Breast epithelium (tissue), 2 donors: Measurements from ENCODE around the genes TSEN15 and IVNS1ABP.

GRCh38 chr1:183633555-183634201 lies 1.9 kb downstream of the ARPC5 start:
- PRO-cap, result no peak
- RAMPAGE, long total RNA, 2 experiments, result no peak in any of the 2 experiments

DNA sequence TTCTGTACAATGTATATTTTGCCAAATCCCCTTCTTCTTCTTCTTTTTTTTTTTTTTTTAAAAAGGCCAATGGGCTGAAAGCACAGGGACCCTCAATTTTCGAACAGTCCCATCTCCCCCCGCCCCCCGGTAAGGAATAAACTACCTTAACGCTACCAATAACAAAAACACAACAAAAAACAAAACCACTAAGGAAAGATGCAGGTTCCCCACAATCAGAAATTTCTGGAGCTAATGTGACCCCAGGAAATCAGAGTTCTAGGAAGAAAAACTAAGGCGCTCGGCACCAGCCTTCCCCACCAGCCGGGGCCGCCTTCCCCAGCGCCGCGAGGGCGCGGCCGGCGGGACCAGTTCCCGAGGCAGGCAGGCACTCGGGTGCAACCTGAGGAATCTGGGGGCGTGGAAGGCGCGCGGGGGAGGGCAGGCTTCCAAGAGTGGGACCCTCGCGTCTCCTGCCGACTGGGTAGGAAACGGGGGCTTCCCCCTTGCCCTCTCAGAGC lies 661 bp downstream of the ARPC5 start:
- PRO-cap, result no peak
- RAMPAGE, long total RNA, 2 experiments, result no peak in any of the 2 experiments

- PRO-cap, result no peak
- RAMPAGE, long total RNA, 2 experiments, result no peak in any of the 2 experiments
Observed at GRCh38 chr1:183812896-183813503, 8.1 kb downstream of the RGL1 start.

GRCh38 chr1:183926077-183926988 lies 111.2 kb downstream of the COLGALT2 start:
- PRO-cap, result no peak
- RAMPAGE, long total RNA, 2 experiments, result no peak in any of the 2 experiments

DNA sequence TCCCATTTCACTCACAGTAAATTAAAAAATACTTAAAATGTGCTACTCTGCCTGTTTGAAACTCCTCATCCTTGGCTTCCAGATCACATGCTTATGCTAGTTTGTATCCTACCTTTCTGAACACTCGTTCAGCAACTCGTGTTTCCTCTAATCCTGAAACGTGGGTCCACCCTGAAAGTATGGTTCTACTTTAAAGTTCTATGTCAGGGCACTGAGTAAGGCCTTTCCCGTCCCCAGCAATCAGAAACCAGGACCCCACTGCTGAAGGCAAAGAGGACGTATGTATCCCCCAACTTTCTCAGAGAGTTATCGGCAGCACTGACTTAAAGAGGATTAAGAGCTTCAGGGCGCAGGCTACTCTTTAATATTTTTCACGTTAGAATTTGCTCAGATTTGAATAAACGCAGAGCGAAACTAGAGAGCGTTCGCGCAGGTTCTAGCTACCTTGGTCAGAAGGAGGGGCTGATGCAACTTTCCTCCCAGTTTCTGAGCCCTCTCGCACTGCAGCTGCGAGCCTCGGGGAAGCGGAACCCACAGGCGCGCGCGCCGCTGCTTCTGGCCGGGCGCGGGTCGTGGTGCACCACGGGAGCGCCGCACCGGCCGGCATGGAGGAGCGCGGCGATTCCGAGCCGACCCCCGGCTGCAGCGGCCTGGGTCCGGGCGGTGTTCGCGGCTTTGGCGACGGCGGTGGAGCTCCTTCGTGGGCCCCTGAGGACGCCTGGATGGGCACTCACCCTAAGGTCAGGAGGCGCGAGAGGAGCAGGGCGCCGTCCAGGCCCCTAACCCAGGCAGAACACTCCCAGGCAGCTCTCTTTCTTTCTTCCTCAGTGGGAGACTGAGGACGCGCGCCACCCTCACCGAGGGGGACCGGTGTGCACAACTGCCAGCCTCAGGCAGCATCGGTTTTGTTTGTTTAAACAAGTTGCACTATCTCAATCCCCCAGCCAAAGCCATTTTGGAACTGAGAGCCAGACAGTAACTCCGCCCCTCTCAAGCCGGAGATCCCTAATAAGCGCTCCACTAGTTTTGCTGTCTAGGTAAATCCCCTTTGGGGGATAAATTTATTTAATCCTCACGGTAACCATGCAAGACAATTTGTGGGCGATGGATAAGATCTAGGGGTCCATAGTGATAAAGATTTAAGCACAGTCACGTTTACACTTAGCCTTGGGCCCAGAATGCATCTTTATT lies at the start of gene TSEN15:
Gene TSEN15 (plus strand): TSS at position 580 of the 1,191 bp plus-strand sequence.
- PRO-cap, result bidirectional peak, plus-strand start at position 583 of the sequence, minus-strand start at position 464 of the sequence
- RAMPAGE, long total RNA, 2 experiments, result start-site peak on the plus strand in 2 of 2 experiments, centred at positions 592 to 601 of the sequence, 21 to 544 reads per replicate

GRCh38 chr1:184492628-184492918 lies 105.7 kb downstream of the C1orf21 start:
- PRO-cap, result no peak
- RAMPAGE, long total RNA, 2 experiments, result no peak in any of the 2 experiments

- PRO-cap, result no peak
- RAMPAGE, long total RNA, 2 experiments, result no peak in any of the 2 experiments
Observed at GRCh38 chr1:184529318-184529767, 142.5 kb downstream of the C1orf21 start.

DNA sequence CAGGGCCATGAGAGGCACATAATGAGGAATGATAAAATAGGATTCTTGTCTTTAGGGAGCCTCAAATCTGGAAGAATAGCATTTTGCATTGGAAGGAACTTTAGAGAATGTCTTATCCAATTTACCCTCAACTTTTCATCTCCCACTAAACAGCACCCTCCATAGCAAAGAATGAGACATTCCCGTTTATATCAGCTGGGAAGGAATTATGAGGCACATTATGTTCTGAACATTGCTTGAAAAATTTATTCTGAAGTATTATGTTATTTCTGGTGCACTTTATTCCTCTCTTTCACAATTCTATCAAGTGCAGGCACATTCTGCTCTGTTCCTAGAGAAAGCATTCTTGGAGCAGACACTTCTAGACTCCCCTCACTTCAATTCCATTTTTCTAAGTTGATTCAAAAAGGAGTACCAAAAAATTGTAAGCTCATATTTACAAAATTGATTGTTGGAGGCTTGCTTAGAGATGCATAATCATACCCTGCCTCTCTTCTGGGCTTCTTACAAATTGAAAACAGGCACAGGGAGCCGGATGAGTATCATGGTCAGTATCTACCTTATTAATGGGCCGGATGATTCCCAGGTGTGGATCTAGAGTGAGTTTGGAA lies 147.8 kb downstream of the EDEM3 start:
- PRO-cap, result no peak
- RAMPAGE, long total RNA, 2 experiments, result no peak in any of the 2 experiments

DNA sequence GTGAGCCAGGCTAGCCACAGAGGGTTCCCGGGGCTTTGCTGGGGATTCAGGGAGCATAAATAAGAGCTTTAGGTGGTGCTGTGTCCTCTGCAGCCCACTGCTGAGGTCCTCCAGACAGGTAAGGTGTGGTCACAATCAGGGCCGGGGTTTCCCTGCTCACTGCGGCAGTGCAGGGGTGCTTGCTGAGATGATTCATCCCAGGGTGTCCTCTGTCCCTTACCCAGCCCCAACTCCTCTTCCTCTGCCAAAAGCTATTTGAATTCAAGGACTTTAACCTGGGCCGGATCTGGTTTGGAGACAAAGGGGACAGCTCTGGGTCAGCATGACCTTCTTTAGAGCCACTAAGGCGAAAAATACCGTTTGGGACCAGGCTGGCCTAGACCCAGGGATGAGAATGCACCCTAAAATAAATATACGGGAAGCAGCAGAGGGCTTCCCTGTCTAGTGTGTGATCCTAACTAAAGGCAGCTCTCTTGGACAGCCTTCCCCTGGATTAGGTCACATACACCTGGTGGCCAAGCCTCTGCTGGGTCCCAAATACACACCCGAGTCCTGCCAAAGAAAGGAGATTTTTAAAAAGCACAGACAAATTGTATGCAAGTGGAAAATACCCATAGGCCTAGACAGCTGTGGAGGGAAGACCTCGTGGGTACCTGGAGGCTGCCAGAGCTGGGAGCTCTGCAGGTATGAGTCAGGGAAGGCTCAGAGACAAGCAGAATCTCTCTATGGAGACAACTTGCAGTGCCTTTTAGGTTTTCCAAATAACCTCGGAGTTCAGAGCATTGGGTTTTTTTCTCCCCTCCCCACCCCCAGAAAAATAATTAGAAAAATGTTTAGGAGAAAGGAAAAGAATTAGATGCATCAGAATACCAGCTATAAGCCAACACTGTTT lies 127.9 kb downstream of the EDEM3 start:
- PRO-cap, result no peak
- RAMPAGE, long total RNA, 2 experiments, result no peak in any of the 2 experiments

- PRO-cap, result no peak
- RAMPAGE, long total RNA, 2 experiments, result no peak in any of the 2 experiments
Observed at GRCh38 chr1:184827567-184828455, 73.2 kb upstream of the EDEM3 start.

GRCh38 chr1:184870366-184870920 lies 103.9 kb downstream of the NIBAN1 start:
- PRO-cap, result no peak
- RAMPAGE, long total RNA, 2 experiments, result no peak in any of the 2 experiments

GRCh38 chr1:184883014-184883442 lies 91.3 kb downstream of the NIBAN1 start:
- PRO-cap, result no peak
- RAMPAGE, long total RNA, 2 experiments, result no peak in any of the 2 experiments

GRCh38 chr1:185139174-185139787 lies 17.5 kb downstream of the TRMT1L start:
- PRO-cap, result no peak
- RAMPAGE, long total RNA, 2 experiments, result no peak in any of the 2 experiments

DNA sequence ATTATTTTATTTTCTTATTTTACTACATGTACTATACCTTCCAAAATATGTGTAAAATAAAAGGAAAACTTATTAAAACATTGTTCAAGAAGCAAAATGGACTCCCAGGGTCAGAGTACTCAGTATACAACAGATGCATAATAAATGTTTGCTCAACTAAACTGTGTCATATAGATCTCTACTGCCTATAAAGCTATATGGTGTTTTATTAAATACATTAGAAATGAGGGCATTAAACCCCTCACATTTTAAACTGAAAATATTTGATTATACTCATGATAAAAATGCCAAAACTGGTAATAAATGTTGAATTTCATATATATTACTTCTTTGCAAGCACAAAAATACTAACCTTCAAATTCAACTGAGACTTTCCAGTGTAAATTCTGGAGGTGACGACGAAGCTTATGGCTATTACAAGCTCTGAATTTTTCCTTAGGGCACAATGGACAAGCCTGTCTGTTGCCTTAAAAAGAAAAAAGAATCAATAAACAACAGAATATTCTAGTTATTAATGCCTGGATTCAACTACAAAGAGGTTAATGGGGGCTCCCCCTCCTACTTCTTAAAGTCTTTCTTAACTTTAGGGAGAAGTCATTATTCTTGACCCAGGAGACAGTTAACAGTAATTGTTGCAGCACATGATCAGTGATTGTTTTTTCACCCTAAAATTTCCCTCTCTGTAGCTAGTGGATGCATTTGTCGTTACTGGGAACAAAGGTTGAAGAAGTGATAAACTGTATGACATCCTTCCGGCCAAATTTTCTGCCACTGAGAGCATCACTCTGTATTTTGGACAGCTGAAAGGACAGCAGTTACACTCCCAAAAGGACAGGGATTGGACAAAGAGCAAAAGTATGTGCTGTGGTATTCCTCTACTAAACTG lies 6.5 kb downstream of the TRMT1L start:
- PRO-cap, result no peak
- RAMPAGE, long total RNA, 2 experiments, result no peak in any of the 2 experiments

DNA sequence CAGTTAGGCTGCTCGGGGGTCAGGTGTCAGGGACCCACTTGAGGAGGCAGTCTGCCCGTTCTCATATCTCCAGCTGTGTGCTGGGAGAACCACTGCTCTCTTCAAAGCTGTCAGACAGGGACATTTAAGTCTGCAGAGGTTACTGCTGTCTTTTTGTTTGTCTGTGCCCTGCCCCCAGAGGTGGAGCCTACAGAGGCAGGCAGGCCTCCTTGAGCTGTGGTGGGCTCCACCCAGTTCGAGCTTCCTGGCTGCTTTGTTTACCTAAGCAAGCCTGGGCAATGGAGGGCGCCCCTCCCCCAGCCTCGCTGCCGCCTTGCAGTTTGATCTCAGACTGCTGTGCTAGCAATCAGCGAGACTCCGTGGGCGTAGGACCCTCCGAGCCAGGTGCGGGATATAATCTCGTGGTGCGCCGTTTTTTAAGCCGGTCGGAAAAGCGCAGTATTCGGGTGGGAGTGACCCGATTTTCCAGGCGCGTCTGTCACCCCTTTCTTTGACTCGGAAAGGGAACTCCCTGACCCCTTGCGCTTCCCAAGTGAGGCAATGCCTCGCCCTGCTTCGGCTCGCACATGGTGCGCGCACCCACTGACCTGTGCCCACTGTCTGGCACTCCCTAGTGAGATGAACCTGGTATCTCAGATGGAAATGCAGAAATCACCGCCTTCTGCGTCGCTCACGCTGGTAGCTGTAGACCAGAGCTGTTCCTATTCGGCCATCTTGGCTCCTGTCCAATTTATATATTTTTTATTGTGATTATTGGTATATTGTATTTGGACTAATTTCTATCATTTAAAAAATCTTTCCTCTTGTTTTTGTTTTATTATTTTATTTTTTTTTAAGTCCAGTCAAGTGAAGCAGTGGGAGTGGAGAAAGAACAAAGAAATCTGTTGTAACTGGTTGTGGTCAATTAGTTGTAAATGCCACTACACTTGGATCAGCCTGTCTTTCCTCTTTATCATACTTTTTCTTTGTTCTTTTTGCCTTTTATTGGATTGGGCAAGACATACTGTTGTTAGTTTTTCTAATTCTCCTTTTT lies 59.6 kb downstream of the IVNS1ABP start:
- PRO-cap, result no peak
- RAMPAGE, long total RNA, 2 experiments, result no peak in any of the 2 experiments

DNA sequence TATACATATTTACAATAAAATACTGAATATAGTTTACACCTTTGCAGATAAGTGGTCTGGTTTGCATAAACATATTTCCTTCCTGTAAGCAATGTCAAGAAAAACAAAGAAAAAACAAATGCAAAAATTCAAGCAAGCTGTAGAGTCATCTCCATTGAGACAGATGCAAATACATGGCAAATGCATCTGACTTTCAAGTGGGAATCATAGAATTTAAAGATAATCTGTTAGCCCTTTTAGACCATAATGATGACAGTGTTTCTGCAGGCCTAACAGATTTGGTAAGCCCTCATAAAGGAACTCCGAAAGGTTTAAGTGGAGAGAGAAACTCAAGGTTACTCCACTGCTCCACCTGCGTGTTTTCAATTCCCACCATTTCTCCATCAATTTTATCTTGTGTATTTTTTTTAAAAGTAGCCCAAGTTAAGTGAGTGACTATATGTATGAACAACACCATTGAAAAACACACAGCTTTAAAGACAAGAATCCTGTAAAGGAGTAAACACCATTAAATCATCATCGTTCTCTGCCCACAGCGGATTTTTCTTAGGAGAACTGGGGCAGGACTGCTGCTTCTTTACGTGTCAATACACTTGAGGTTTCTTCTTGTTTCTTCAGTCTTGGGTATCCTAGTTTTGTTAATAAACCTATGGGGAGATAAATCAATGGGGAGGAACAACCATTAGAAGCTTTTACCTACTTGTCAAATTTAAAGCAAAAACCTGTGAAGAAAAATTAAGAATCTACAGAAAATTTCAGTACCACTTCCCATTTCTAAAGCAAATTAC lies 10.9 kb downstream of the IVNS1ABP start:
- PRO-cap, result no peak
- RAMPAGE, long total RNA, 2 experiments, result no peak in any of the 2 experiments

GRCh38 chr1:185306767-185307695 lies 10.0 kb downstream of the IVNS1ABP start:
- PRO-cap, result no peak
- RAMPAGE, long total RNA, 2 experiments, result no peak in any of the 2 experiments

- PRO-cap, result no peak
- RAMPAGE, long total RNA, 2 experiments, result no peak in any of the 2 experiments
Observed at GRCh38 chr1:185311460-185312520, 5.3 kb downstream of the IVNS1ABP start.

DNA sequence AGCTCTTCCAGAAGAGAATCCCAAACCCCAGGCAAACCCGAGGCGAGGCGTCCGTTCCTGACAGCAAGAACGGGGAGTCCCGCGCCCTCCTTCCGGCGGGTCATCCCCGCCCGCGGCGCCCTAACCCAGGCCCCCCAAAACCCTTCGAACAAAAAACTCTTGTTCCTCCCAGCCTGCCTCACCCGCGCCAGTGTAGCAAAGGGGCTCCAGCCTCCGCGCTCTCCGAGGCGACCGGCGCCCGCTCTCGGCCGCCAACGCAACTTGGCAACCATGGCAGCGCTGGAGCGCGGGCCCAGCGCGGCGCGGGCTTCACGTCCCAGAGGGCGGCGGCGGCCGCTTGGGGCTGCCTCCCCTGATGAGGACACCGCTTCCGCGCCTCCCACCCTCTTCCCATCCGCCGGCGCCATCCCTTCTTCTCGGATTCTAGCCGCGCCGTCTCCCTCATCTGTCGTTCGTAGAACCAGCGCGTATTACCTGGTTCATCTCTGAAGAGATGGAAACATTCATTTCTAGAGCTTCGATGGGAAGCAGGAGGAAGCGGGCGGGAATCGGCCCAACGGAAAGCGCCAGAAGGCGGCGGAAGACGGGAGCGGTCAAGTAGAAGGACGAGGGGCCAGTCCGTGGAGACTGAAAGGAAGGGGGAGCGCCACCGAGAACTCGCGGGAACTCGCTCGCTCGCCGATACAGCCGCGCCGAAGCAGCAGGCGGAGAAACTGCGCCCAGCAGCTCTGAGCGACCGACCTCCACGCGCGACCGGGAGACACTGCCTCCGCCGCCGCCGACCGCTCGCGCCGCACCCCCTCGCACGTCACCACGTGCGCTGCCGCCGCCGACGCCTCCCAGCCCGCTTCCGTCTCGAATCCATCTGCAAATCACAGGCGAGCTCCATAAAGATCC lies at the start of gene IVNS1ABP:
Gene IVNS1ABP (minus strand): TSS at position 765 of the 897 bp plus-strand sequence.
- PRO-cap, result bidirectional peak, plus-strand start outside the sequence, minus-strand start at position 762 of the sequence
- RAMPAGE, long total RNA, 2 experiments, result start-site peak on the minus strand in 1 of 2 experiments, centred at position 769 of the sequence, 538 reads per replicate

DNA sequence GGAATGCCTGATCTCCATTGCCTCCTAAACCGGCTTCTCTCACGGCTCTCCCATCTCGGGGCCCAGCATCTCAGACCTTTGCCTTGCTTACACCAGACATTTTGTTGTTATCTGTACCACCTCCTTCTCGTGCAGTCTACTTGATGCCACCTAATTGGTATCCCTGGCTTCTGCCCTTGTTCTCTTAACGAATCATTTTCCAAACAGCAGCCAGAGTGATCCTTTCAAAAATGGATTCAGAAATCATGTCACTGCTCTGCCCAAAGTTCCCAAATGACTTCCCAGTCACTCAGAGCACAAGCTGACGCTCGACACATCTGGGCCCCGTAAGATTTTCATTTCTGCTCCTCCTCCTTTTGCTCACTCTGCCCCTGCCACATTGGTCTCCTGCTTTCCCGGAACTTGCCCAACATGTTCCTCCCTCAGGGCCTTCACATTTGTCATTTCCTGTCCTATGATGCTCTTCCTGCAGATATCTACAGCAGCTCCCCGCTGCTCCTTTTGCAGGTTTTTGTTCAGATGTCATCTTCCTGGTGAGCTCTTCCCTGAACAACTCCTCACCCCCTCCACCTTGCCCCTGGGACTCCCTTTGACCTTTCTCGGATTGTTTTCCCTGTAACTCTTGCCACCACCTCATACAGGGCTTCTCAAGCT lies 58.4 kb upstream of the IVNS1ABP start:
- PRO-cap, result no peak
- RAMPAGE, long total RNA, 2 experiments, result no peak in any of the 2 experiments